Subcutaneous adipose tissue (tissue), 3 donors: Measurements from ENCODE around the genes RUNX2, SLC25A27, TNFRSF21 and PGK2.

DNA sequence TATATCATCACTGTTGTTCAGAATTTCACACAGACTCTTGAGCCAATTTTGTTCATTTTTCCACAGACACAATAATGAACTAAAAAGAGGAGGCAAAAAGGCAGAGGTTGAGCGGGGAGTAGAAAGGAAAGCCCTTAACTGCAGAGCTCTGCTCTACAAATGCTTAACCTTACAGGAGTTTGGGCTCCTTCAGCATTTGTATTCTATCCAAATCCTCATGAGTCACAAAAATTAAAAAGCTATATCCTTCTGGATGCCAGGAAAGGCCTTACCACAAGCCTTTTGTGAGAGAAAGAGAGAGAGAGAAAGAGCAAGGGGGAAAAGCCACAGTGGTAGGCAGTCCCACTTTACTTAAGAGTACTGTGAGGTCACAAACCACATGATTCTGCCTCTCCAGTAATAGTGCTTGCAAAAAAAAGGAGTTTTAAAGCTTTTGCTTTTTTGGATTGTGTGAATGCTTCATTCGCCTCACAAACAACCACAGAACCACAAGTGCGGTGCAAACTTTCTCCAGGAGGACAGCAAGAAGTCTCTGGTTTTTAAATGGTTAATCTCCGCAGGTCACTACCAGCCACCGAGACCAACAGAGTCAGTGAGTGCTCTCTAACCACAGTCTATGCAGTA is at the start of gene RUNX2:
Gene RUNX2, plus strand, starts transcription at position 462 of the 624 bp plus-strand sequence.
- PRO-cap, result no peak
- RAMPAGE, long total RNA, 3 experiments, result no peak in any of the 3 experiments

DNA sequence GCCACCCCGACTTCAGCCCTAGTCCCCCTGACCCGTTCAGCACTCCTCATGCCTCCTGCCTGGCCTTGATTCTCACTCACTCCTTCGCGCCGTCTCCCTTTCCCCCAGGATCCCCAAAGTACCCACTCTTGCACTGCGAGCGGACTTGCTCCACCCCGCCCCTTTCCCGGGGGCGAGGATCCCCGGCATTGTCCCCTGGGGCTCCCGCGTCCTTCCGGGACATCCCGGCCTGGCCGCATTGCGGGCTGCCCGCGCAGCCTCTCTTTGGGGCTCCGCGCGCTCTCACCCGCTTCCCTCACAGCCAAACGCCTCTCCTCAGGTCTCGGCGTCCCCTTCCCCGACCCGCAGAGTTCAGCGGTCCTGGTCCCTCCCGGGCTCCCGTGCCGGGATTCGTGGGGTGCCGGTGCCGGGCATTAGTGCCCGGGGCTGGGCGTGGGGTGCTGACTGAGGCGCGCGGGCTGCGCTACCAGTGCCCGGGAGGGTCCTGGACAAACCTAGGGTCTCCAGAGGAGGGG is 45.5 kb upstream of the SUPT3H start:
- PRO-cap, result bidirectional peak, plus-strand start at position 222 of the sequence, minus-strand start at position 120 of the sequence
- RAMPAGE, long total RNA, 3 experiments, result no peak in any of the 3 experiments

GRCh38 chr6:45478316-45478601 is 100.5 kb upstream of the SUPT3H start:
- PRO-cap, result unidirectional peak, plus-strand start at chr6:45478497
- RAMPAGE, long total RNA, 3 experiments, result no peak in any of the 3 experiments

- PRO-cap, result no peak
- RAMPAGE, long total RNA, 3 experiments, result no peak in any of the 3 experiments
These were observed 152.7 kb upstream of the SUPT3H start for GRCh38 chr6:45530328-45530853.

- PRO-cap, result no peak
- RAMPAGE, long total RNA, 3 experiments, result no peak in any of the 3 experiments
These were observed 56.1 kb downstream of the CLIC5 start for GRCh38 chr6:45959365-45960056.

DNA sequence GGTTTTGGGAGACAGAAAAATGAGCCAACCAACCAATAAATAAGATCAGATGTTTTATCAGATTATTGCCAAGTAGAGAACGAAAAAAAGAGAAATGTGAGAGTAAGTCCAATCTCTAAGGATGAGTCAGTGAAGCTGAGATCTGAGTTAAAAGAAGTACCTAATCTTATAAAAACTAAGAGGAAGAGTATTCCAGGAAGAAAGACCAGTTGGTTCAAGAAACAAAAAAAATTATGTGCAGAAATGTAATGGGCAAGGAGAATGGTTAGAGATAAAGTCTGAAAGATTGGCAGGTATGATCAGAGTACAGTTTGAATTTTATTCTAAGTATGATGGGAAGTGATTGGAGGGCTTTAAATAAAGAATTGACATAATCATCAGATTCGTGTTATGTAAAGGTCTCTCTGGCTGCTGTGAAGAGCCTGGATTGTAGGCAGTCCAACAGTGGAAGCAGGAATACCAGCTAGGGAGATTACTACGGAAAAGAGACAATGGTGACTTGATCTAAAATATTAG is 79.6 kb downstream of the RCAN2 start:
- PRO-cap, result no peak
- RAMPAGE, long total RNA, 3 experiments, result no peak in any of the 3 experiments

DNA sequence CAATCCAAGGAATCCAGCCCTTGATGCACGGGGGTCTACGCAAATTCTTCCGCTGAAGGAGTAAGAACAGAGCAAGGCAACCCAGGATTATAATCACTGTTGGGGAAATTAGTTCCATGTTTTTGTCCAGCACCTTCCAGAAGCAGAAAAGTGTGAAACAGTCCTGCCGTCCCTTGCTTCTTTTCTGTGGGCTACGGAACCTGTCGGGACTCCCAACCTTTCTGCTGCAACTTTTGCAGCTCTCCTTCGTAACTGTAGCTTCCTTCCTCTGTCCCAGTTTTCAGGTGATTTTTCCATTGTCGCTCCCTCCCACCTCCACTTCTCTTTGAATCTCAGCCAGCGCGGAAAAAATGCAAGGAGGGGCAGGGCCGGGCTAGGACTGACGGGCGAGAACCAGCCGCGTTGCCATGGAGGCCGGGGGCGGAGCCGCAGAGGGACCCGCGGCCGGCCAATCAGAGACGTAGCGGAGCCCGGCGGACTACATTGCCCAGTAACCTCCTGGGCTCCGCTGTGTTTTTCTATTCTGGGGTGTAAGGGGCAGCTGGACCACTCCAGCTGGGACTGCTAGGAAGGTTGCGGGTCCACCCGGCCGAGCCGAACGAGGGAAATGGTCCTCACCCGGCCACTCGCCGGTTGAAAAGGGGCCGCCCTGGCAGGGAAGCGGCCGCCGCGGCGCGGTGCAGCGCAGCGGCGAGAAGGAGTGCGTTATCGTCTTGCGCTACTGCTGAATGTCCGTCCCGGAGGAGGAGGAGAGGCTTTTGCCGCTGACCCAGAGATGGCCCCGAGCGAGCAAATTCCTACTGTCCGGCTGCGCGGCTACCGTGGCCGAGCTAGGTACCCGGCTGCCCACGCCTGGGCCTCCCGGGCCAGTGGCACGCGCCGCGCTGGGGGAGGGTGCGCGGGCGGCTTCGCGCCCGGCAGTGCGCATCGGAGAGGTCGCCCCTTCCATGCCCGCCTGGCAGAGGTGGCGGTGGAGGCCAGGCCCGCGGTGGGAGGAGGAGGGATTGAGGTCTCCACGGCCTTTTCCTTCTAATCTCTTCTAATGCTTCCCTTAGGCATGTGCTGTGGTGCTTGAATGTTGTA is at the start of gene SLC25A27:
Gene SLC25A27, plus strand, starts transcription at position 511 of the 1,083 bp plus-strand sequence.
- PRO-cap, result bidirectional peak, plus-strand start at position 521 of the sequence, minus-strand start at position 327 of the sequence; bidirectional peak, plus-strand start at position 664 of the sequence, minus-strand start at position 730 of the sequence
- RAMPAGE, long total RNA, 3 experiments, result no peak in any of the 3 experiments

- PRO-cap, result bidirectional peak, plus-strand start at chr6:46923824, minus-strand start at chr6:46923658
- RAMPAGE, long total RNA, 3 experiments, result no peak in any of the 3 experiments
These were observed 1.8 kb upstream of the ADGRF5 start for GRCh38 chr6:46923514-46923964.

- PRO-cap, result no peak
- RAMPAGE, long total RNA, 3 experiments, result no peak in any of the 3 experiments
These were observed 61.9 kb upstream of the ADGRF1 start for GRCh38 chr6:47104071-47104303.

DNA sequence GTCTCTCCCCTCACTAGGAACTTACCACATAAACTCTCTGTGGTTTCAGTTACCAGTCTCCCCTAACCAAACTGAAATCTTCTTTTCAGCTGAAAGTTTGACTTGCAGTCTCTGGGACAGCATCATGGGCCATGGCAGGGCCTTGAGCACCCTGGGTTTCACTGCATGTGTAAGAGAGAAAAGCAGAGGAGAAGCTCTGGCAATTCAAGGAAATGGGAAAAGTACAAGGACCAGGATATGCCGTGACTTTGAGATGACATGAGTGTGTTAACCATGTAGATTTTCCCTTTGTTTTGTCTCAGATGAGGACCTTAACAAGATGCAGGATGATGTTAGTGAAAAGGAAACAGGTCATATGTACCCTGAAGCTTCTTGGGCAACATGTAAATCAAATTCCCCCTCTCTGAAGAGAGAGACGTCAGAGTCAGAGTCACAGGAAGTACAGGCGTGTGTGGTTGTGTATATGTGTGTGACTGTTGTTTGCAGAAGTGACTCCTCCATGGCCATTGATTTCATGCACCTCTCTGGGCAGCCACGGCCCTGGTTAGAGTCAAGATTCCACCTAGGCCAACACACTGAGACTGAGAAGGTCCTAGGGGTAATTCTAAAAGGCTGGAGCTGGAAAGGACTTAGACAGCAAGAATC is 106.2 kb downstream of the TNFRSF21 start:
- PRO-cap, result no peak
- RAMPAGE, long total RNA, 3 experiments, result no peak in any of the 3 experiments

DNA sequence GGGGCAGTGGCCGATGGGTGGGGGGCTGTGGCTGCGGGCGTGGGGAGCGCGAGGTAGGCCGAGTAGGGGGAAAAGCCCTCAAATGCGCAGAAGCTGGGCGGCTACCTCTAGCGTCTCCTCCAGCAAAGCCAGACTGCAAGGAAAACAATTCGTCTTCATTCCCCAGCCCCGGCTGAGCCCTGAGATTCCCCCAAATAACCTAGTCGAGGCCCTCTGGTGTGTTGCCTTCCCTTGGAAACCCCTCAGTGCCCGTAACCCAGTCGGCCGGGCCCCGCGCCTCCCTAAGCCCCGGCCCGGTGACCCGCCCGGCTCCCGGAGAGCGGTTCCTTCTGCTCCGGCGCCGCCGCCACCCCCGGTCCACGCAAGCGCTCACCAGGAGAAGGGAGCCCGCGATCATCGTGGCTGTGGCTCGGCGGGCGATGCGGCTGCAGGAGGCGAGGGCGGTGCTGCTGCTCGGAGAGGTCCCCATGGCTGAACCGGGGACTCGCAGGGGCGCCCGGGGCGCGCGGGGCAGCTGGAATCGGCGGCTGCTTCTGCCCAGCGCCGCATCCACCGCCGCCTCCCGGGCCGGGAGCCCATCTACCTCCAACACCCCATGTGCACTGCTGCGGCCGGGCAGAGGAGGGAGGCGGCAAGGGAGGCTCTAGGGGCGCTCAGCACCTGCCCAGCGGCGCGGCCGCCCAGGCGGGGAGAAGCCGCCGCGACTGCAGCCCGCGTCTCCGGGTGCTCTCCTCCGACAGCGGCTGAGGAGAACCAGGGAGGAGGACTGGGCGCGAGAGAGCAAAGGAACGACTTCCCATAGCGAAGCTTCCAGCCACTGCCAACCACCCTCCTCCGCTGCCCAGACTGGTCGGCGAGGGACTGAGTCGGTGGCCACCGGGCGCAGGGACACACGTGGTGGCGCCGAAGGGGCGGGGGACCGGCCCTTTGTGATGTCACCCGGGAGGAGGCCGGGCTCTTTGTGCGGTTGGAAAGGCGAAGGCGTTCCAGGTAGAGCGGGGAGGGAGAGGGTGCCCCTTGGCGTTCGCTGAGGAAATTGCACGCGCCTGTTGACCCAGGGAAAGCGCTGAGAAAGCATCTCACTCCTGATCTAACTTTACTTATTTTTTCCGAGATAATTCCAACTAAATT is at the start of gene TNFRSF21:
Gene TNFRSF21, minus strand, starts transcription at position 863 of the 1,131 bp plus-strand sequence.
- PRO-cap, result unidirectional peak, minus-strand start at position 848 of the sequence
- RAMPAGE, long total RNA, 3 experiments, result start-site peak on the minus strand in 2 of 3 experiments, centred at positions 585 to 885 of the sequence, 9 to 119 reads per replicate

DNA sequence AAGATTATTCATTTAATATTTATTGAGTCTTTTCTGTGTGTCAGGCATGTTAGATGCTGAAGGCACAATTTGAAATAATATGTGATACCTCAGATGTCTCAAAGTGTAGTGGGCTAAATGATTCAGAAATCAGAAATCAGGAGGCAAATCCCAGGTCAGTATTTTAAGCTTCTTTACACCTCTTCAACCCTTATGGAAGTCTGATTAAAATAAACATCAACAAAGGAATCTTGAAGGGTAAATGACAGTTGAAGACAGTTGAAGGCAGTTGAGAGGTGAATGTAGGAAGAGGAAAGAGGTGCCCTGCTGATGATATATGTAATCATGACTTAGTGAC is 4.9 kb downstream of the OPN5 start:
- PRO-cap, result no peak
- RAMPAGE, long total RNA, 3 experiments, result no peak in any of the 3 experiments

- PRO-cap, result no peak
- RAMPAGE, long total RNA, 3 experiments, result no peak in any of the 3 experiments
These were observed 20.4 kb upstream of the CRISP3 start for GRCh38 chr6:49764458-49765069.

DNA sequence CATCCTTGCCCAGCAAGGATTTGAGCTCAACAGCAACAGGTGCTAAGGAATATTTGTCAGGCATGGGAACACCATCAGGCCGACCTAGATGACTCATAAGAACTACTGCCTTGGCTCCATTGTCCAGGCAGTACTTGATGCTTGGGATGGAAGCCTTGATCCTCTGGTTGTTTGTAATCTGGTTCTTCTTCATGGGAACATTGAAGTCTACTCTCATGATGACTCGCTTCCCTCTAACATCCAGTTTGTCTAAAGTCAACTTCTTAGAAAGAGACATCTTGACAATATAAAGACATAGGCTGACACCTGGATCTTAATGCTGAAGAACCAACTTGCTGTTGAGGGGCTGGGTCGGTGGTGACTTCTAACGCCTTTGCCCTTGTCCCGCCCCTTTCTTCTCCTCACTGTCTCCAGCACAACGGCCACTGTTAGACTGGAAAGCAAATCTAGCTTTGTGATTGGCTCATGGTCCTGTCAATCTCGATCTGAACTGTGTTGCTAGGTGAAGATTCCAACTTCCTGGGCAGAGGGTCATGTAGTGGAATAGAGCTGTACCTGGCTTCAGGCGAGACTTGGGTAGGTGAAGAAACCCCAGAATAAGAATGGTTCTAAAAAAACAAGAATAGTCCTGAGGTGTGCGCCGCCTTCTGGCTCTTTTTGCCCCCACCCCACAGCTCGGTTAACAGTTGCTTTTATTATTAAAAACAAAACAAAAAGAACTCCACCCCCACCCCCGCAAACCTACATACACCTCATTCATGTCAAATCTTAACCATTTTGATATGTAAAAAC is at the start of gene PGK2:
Gene PGK2, minus strand, starts transcription at position 375 of the 792 bp plus-strand sequence.
- PRO-cap, result no peak
- RAMPAGE, long total RNA, 3 experiments, result no peak in any of the 3 experiments

GRCh38 chr6:49797202-49797762 is 10.2 kb upstream of the PGK2 start:
- PRO-cap, result no peak
- RAMPAGE, long total RNA, 3 experiments, result no peak in any of the 3 experiments

DNA sequence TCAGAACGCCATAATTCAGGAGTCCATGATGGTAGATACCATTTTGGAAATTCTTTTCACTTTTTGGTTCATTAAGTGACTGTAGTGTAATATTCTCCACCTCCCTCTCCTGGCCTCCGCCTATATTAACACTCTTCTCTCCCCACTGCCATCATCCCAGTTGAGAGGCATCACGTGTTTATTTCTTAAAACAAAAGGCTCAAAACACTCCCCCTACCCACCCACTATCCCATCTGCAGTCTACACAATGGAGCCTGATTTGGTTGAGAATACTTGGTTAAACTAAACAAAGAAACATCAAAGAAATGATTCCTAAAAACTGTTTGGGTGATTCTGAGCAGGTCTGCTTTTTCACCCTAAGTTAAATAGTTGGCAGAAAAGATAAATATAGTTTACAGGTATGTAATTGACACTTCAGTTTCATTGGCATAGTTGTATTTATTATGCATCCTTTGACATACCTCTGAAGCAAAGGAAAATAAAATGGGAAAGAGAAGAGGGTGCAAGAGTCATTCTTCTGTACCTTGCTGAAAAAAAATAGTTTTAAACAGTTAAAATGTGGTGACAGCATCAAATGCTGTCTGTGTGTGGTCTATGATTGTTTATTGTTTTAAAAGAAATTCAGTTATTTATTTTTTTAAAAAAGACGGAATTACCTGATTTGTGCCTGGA is 6.0 kb downstream of the TFAP2B start:
- PRO-cap, result no peak
- RAMPAGE, long total RNA, 3 experiments, result no peak in any of the 3 experiments

DNA sequence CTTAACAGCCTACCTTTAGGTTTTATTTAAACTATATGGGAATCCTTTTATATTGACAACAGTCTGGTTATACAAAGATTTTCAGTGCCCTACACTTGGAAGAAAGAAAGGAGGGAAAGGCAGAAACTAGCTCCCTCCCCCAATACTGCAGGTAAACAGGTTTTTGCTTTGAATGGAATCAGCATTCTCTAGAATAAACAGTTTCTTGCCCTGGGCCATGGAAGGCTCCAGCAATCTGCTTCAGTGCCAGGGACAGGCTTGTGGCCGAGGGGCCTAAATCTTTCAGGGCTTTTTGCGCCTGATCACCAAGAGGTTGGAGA is 23.7 kb downstream of the TFAP2B start:
- PRO-cap, result no peak
- RAMPAGE, long total RNA, 3 experiments, result no peak in any of the 3 experiments

DNA sequence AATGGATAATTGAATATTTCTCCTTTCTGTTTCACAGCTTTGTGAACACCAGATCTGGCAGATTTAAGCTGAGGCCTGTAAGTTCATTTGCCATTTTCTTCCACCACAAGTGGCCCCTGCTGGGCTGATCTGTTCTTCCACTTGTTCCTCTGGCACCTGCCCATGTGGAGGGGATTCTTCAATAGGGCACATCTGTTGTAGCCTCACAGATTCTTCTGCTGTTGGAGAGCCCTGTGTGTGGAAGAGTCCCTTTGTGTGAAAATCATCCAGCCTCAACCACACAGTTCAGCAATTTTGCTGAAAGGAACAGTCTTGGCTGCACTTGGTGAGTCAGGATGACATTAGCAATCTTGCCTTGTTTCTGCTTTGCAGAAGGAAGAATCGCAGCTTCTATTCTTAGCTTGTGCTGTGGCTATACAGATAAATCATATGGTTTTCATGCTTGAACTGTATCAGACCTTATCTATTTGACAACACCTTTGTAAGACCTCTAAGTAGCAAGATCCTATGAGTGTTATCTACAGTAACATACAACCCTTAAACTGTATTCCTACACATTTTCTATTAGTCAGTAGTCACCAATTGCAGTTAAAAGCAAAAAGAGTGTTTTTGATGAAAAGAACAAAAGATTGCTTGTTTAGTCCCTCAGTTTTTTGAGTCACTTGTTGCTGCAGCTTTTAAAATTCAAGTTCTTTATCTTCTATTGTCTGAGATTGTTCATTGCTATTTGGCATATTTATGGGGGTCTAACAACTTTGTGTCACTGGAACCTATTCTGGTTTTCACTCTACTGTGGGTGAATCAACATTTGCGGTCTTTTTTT is 231.4 kb downstream of the TFAP2B start:
- PRO-cap, result no peak
- RAMPAGE, long total RNA, 3 experiments, result no peak in any of the 3 experiments

- PRO-cap, result no peak
- RAMPAGE, long total RNA, 3 experiments, result no peak in any of the 3 experiments
These were observed 41.9 kb upstream of the IL17A start for GRCh38 chr6:52144347-52144650.

- PRO-cap, result no peak
- RAMPAGE, long total RNA, 3 experiments, result no peak in any of the 3 experiments
These were observed 23.5 kb upstream of the MCM3 start for GRCh38 chr6:52307762-52308631.